AG08470 (cell line): Measurements from ENCODE around the gene ZC3H7A.

- RRBS = no CpG with 5 or more reads among the region's 17 CpGs
These were observed 9.5 kb downstream of the SNN start for GRCh38 chr16:11677464-11678430.

DNA sequence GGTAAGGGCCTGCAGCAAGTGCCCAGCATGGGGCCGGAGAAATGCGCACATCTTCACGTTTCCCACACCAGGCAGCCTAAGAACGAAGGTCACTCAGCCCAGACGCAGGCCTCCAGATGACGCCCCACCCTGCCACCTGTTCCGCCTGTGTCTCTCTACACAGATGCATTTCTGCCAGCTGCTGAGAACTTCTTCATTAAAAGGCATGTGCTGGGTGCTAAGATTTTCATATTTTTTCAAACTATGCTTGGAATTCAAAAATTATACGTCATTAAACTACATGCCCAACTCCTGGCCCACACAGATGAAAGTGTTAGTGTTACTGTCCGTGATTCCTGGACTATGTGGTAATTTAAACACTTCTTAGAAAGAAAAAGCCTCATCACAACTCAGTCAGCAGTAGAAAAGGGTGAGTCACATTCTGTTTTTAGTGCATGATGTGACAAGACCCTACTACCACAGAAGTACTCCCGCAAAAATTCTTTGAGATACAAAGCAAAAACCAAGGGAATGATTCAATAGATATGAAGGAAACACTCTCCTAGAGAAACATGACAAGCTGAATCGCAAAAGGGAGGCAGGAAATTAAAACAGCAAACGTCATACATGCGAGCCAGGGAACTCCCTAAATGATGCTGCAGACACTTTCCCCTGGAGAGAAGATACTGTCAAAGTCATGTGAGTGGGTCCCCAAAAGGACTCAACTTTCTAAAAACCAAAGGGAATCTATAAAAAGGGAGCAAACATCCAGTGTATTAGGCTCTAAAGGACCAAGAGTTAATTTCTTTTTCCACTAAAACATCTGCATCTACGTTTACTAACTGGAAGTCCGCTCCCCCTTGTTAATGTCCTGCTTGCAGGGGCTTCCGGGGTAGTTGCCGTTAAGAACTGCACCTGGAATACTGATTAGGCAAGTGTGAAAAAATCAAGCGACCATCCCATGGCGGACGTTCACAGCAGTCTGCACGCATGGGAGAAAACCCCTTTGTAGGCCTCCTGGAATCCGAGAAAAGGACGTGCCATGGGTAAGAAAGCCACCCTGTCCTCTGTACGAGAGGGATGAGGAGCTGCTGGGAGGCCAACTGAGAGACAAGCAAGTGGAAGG, 14.5 kb downstream of the SNN start:
- RRBS = no CpG with 5 or more reads among the region's 24 CpGs

- RRBS = no CpG with 5 or more reads among the region's 3 CpGs
These were observed 20.9 kb downstream of the SNN start for GRCh38 chr16:11688993-11689627.

GRCh38 chr16:11694810-11695452, 26.7 kb downstream of the SNN start:
- RRBS = no CpG with 5 or more reads among the region's 6 CpGs

- RRBS = 6% methylated on average over 4 of the region's 40 CpGs
These were observed 295 bp upstream of the TXNDC11 start for GRCh38 chr16:11742924-11743379.

GRCh38 chr16:11792288-11793382, 4.4 kb downstream of the ZC3H7A start:
- RRBS = no CpG with 5 or more reads among the region's 8 CpGs

GRCh38 chr16:11795850-11796344, 1.2 kb downstream of the ZC3H7A start:
- RRBS = no CpG with 5 or more reads among the region's 16 CpGs

DNA sequence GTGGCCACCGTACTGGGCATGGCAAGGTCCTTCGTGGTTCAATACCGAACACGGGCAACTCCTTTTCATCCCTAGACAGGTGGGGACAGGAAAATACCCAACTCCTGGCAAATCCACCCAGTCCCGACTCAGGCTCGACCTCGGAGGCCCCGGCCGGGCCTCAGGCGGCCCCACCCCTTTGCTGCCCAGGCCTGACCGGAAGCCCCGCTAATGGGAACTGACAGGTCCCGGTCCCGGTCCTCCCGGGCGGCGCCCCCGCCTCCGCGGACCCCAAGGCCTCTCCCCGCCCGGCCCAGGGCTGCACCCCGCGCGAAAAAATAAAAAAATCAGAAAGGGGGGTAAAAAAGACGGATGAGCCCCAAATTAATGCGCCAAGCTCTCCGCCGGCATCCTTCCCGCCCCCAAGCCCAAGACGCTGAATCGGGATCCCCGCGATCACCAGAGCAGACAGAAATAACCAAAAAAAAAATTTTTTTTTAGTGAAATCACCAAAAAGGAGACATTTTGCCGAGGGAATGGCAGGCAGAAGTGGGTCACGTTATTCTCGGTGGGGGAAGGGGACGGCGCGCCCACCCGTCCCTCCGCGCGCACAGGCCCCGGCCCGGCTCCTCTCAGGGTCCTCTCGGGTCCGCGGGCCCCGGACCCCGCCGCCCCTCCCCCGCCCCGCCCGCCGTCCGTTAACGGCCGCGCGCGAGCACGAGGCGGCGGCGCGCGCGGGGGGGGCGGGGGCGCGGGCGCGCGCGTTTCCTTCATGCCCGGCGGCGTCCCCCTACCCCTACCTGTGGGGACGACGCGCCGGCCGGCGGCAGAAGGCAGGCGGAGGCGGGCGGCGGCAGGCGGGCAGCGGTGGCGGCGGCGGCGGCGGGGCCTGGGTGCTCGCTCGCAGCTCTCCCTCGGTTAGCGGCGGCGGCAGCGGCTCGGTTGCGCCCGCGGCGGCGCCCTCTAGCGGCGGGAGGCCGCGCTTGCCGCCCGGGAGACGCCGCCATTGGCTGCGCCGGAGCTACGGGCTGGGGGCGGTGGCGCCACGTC, at the start of gene ZC3H7A:
Gene ZC3H7A (minus strand): TSS at position 914 of the 1,029 bp plus-strand sequence.
- RRBS = 2% methylated on average over 29 of the region's 123 CpGs

DNA sequence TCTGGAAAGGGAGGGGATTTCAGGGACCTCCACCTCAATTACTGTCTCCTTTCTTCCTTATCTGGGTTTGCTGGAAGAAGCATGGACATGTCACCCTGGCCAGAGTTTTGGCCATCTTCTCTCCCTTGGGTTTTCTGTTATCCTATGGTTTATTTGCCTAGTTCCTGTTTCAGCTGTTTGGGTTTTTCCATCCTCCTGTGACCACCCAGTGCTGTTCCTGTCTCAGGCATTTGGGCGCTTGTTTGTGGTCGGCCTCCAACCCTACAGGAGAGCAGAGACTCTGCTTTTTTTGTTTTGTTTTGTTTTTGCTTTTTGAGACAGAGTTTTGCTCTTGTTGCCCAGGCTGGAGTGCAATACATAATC, 3.2 kb upstream of the ZC3H7A start:
- RRBS = no CpG with 5 or more reads among the region's 2 CpGs

DNA sequence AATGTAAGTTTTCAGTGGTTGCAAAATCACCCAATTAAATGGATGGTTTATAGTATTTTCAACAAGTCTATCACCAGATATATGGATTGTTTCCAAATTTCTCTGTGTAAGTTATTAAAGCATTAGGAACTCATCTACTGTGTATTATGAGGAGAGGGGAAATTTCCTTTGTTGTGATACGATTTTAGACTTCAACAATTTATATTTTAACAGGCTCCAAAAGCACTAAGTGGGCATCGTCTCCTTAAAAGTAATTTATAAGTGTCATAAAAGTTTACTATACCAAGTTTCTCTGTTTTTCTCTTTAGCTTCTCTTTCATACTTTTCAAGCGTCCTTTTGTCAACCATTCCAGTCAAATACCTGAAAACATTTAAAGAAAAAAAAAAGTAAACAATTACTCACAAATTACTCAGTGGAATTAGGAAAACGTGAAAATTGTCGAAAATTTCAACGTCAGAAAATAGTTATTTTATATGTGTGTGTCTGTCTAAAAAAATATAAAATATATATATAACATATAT, 24.9 kb downstream of the GSPT1 start:
- RRBS = no CpG with 5 or more reads among the region's 6 CpGs

DNA sequence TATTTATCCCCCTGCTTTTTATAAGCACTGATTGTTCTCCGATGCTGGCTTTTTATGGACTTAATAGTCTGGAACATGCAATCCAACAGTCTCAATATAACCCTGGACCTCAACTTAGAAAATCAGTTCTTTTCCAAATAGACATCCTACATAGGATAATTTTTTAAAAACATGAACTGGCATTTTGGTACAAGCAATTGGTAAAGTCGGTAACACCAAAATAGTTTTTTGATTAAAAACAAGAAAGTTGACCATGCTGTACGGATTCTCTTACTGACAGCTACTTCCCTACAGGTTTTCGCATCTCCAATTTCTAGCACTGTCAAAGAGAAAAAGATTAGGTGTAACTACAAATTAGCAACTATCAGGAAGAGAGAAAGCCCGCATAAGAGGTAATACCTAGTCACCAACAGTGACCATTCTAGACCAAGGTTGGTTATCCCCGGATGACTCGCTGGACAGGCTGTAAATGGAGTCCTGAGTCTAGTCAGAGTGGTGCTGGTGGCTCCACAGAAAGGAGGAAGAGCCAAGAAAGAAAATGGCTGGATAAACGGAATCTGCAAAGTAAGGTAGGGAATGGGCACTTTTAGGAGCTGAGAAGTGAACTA, 2.5 kb downstream of the GSPT1 start:
- RRBS = no CpG with 5 or more reads among the region's 8 CpGs

- RRBS = 36% methylated on average over 2 of the region's 30 CpGs
These were observed 113.0 kb downstream of the SNX29 start for GRCh38 chr16:12089236-12090230.

GRCh38 chr16:12232560-12233161, 256.1 kb downstream of the SNX29 start:
- RRBS = no CpG with 5 or more reads among the region's 4 CpGs

GRCh38 chr16:12541399-12542092, 262.1 kb downstream of the CPPED1 start:
- RRBS = no CpG with 5 or more reads among the region's 14 CpGs

DNA sequence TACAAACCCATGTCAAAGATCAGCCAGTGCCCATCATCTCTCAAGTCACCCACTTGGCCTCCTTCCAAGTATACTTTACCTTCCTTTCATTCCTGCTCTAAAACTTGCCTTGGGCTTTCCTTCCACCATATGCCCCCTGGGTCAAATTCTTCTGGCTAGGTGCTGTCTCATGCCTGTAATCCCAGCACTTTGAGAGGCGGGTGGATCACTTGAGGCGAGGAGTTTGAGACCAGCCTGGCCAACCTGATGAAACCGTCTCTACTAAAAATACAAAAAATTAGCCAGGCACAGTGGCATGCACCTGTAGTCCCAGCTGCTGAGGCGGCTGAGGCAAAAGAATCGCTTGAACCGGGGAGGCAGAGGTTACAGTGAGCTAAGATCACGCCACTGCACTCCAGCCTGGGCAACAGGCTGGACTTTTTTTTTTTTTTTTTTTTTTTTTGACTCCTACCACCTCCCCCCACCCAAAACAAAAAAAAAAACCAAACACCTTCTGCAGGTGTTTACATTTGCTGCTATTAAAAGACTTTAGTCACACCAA, 184.2 kb downstream of the CPPED1 start:
- RRBS = no CpG with 5 or more reads among the region's 7 CpGs

DNA sequence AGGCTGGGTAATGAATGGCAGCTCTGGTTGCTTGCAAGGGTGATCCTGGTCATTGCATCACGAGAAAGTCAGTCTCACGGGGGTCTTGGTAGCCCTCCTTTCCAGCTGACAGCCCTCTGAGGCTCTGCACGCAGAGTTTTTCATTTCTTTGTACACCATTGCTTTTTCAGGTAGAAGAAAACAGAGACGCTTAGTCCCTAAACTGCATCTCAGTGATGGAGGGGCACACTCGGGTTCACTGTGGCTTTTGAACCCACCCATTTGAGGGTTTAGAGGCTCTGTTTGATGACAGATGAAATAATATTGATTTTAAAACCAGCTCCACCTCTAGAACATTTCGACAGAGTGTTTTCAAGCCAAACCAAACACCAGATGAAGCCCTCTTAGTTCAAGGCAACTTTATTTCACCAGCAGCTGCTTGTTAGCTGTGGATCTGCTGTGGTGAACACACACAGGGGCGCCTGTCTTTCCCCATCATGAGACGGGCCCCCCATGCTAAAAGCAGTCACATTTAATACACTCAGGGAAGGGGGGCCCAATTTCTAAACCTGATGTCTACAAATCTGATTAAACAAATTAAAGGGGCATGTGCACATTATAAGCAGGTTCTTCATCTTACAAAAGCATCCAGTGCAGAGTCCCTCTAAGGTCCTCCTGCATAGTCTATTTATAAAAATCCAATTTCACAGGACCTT, 49.6 kb downstream of the CPPED1 start:
- RRBS = no CpG with 5 or more reads among the region's 8 CpGs

GRCh38 chr16:12900339-12901008, 924 bp upstream of the SHISA9 start:
- RRBS = 9% methylated on average over 12 of the region's 35 CpGs

DNA sequence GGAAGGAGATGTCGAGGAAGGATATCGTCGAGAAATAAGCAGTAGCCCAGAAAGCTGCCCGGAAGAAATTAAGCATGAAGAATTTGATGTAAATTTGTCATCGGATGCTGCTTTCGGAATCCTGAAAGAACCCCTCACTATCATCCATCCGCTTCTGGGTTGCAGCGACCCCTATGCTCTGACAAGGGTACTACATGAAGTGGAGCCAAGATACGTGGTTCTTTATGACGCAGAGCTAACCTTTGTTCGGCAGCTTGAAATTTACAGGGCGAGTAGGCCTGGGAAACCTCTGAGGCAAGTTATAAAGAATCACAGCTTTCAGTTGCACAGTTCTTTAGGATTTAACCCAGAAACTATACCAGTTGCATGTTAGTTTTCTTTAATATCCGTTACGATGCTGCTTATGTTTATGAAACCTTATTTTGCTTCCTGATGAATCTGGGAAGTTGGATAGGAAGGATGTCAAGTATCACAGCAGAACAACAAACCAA, 15.5 kb downstream of the ERCC4 start:
- RRBS = no CpG with 5 or more reads among the region's 14 CpGs

GRCh38 chr16:13995310-13995623, 75.3 kb downstream of the ERCC4 start:
- RRBS = no CpG with 5 or more reads among the region's 1 CpG

GRCh38 chr16:14042597-14043107, 28.5 kb upstream of the MRTFB start:
- RRBS = 43% methylated on average over 3 of the region's 10 CpGs